ENCODE measurements around the genes CCT6B, SLFN5, PEX12 and TBC1D3B.

GRCh38 chr17:34721954-34722389 is 142.6 kb downstream of the TMEM132E start:
- PRO-cap, 2 experiments = no peak in any of the 2 experiments

DNA sequence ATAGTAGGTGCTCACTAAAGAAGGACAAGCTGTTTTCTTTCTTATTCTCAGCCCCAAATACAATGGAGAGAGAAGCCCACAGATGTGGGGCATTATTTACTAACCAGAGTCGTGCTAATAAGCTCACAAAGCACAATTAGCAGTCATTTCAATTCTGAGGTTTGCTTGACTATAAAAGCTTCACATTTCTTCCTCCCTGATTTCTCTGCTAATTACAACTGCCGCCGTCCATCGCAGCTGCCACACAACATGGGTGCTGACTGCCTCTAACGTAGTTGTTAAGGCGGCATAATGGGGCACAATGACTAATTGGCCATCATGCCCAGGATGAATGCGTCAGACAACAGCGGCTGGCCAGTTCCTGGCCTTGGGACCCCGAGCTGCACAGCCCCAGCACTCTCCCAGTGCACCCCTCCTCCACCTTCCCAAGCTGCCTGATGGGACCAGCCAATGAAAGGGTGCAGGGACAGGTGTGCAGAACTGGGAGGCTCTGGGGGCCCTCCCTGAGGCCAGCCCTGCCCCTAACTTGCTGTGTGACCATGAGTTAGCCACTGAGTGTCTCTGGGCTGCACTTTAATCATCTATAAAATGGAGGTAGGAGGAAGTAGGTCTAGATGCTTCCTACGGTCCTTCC is 109.2 kb downstream of the CCT6B start:
- PRO-cap, 2 experiments = no peak in any of the 2 experiments

GRCh38 chr17:34960903-34961709 is at the start of gene CCT6B:
CCT6B (minus strand) TSS chr17:34961460.
- PRO-cap, 2 experiments = peak in 2 of 2 experiments; most common plus-strand start chr17:34961540 (in 2); most common minus-strand start chr17:34961490 (in 1)

DNA sequence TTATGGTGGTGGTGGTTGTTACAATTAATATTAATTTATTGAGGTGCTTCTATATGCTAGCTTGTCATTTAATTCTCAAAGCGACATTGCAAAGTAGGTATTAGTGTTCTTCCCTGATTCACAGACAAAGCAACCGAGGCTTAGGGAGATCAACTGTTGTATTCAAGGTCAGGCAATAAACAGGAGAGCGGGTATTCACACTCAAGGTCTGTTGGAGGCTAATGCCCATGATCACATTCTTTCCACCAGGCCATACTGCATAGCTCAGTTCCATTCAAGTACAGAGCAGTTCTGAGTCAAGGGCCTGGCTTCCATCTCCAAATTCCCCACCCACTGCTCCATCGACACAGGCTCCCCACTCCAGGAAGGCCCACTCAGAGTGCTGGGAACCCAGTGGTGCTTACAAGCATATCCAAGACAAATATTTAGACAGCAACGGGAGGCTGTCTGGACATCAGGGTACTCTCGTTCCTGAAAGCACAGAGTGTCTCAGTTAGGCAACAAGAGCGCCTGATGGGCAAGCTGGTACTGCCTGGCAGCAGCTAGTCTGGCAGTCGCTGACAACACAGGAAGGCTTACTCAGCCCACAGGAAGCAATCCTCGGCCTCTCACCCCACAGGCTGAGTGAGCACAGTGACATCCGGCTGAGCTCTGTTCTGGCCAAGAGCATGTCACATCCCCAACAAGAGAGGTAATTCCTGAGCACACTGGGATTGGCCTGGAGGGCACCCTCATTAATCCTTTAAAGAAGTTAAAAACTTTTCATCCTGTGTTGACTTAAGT is 40.9 kb downstream of the RFFL start:
- PRO-cap, 2 experiments = no peak in any of the 2 experiments

DNA sequence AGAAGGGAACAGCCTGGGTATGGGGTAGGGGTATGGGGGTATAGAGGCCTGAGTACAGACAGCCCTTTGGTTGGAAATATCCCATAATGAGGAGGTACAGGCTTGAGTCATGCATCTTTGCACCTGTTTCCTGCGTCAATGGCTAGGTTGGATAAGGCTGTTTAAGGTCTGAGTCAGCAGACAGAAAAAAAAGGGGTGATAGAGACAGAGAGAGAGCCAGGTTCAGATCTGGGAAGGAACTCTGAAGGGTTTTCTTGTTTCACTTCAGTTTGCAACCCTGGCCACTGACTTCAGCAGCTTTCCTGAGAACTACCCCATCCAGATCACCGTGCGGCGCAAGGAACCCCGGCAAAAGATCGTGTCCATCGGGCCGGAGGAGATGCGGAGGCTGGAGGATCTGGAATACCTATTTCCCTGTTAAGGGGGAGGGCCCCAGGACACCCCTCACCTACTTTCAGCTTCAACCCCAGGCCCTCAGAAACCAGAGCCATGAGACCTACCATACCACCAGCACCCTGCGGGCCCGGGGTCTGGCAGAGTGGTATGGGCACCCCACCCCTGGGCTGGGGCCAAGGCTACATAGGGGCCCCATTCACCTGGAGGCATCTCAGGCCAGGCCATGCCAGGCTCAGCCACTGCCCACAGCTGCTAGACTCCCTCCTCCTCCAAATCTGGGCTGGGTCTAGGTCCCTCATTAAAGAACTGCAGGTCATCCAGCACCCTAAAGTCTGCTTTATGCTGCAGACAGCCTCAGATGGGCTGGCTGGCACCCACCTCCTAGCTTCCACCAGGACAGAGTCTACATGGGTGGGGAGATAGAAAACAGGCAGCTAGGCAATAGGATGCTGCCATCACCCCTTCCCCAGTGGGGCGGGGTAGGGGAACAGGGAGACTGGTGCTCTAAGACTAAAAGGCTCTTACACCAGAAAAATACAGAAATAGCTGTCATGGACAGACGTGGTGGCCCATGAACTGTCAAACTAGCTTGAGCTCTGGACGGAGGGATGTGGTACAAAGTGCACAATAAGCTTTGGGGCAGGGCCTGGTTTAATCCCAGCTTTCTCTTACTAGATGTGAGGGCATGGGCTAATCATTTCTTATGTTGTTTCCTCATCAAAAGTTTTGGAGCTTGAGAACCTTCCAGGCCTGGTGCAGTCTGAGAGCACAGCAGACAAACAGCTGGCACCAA is 9.0 kb downstream of the FNDC8 start:
- PRO-cap, 2 experiments = no peak in any of the 2 experiments

GRCh38 chr17:35241338-35241955 is 1.4 kb upstream of the SLFN5 start:
- PRO-cap, 2 experiments = no peak in any of the 2 experiments

- PRO-cap, 2 experiments = peak in 2 of 2 experiments; most common plus-strand start chr17:35242262 (in 1); most common minus-strand start chr17:35242489 (in 1)
These were observed 675 bp upstream of the SLFN5 start for GRCh38 chr17:35241983-35242811.

DNA sequence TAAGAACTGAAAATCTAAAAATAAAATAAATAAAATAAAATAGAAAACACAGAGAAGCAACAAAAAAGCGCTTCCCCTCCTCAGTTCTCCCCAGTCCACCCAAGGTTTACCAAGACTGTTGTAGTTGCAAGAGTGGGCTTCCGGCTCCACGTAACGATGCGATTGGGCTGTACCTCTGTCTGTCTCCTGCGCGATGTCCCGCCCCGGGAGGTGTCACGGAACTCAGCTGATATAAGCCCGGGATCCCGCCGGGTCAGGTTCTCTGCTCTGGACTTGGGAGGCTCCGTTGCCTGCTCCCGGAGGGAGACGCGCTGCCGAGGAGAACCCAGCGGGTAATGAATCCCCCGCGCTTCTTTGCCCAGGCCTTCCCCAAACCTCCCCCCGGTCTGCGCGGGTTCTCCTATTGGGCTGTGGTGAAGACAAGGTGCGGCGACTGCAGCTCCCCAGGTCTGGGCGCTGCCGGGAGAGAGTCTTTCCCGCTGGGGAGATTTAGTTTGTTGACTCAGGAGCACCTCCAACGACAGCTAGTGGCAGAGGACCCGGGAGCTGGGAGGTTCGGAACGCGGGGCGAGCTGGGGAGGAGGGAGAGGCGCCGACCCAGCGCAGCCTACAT is at the start of gene SLFN5:
SLFN5 (plus strand) TSS at position 261 of the 613 bp plus-strand sequence.
- PRO-cap, 2 experiments = peak in 2 of 2 experiments; most common plus-strand start position 261 of the sequence (in 2); most common minus-strand start position 97 of the sequence (in 1)

DNA sequence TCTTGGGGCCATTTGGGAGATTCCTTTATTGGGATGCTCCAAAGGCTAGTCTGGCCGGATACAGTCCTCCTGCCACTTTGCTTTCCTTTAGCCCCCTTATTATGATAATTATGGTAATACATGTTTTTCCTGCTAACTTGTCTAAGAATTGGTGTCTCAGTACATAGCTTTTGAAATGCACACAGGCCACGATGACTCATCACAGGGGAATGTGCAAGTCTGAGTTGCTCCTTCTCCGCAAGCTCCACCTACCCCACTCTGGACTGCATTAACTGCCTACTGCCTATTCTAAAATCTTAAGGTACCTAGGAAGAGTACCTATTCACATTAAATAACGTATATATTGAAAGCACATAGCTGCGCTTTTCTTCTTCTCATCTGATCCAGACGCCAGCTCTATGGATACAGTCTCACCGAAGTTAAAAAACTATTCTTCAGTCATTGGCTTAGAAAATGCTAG is 1.3 kb upstream of the SLFN12 start:
- PRO-cap, 2 experiments = no peak in any of the 2 experiments

DNA sequence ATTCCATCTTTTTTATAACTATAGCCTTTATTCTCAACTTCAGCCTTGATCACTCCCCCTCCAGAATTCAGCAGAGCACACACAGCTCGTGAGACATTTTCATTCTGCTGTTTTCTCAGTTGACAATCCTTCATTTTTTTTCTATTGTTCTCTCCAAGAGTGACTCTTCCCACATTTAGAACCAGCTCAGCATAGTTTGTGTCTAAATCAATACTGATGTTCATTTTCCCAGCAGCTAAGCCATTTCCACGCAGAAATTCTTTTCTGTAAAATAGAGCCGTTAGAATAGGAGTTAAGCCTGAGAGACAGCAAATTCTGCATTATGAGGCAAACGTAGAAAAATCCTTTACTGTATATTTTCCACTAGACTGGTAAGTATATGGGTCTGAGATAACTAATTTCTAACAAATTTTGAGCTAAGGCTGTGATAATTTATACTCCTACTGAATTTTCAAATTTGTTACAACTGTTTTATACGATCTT is 31.4 kb upstream of the SLFN13 start:
- PRO-cap, 2 experiments = no peak in any of the 2 experiments

GRCh38 chr17:35533124-35533790 is 4.2 kb downstream of the SLFN12L start:
- PRO-cap, 2 experiments = no peak in any of the 2 experiments

DNA sequence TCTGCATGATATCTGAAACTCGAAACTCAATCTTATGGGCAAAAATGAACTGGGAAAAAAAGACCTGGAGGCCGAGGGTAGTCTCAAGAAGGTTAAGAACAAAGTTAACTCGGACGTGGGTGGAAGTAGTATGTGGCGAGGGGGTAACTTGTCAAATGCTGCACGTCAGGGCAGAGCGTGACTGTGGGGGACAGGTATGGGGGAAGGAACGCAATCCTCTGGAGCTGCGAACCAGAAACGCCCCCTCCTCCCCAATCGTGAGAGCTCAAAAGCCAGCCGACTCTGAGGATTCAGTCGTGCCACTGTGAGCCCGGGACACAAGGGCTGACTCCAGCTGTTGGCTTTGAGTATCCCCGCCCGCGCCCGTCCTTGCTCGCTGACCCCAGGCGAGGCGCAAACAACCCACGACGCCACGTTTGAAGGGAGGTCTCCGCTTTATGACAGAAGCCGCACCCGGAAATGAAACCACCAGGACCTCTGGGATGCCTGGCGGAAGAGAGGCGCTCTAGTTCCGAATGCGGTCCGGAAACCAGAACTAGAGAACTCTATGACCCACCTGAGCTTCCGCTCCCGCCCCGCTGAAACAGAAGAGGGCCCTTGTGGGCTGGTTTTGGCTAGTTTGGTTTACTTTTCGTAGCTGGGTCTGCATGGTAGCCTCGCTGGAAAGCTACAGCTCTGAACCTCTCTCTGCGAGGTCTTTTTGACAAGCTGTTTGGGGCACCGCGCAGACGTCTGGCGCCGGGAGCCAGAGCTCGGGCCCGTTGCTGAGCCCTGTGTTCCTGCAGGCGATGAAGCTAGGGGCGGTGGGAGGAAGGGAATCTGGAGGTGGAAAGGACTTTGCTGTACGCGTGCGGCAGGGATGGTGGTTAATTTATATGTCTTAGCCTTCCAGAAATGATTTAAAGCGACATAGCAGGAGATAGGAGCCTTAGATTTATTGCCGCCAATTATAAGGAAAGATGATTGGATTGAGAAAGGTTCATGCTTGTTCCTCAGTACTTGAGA is at the start of gene PEX12:
PEX12 (minus strand) TSS at position 442 of the 1,005 bp plus-strand sequence.
- PRO-cap, 2 experiments = peak in 2 of 2 experiments; most common plus-strand start position 548 of the sequence (in 1); most common minus-strand start position 439 of the sequence (in 2)

DNA sequence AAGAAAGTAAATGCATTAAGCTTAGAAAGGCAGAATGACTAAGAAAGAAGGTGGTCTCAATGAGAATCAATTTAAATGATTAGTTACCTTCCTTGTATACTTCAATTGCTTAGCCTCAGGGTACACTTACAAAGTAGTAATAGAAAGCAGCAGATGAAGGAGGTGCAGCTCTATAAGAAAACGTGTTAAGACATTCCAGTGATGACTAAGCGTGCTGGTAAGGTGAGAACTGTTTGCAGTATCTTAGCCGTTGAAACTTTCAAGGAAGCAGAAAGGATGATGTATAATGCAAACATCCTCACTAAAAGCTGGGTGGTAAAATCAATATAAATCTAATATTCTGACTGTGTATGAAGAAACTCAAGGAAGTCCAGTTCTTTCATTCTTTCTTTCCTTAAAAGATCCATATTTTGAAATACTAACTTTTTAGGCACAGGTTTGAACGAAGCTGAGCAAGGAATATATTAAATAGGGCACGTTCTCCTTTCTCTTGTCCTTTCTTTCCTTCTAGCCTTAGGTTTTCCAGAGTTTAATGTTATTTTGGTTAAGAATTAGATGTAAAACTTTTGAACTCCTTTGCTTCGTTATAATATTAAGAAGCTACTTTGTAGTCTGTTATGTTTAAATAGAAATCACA is 1.5 kb downstream of the AP2B1 start:
- PRO-cap, 2 experiments = no peak in any of the 2 experiments

- PRO-cap, 2 experiments = no peak in any of the 2 experiments
These were observed 12.6 kb downstream of the C17orf50 start for GRCh38 chr17:35773217-35773659.

GRCh38 chr17:35823963-35824341 is 14.7 kb downstream of the TAF15 start:
- PRO-cap, 2 experiments = no peak in any of the 2 experiments

GRCh38 chr17:36105610-36106282 is 2.1 kb downstream of the CCL4 start:
- PRO-cap, 2 experiments = no peak in any of the 2 experiments

DNA sequence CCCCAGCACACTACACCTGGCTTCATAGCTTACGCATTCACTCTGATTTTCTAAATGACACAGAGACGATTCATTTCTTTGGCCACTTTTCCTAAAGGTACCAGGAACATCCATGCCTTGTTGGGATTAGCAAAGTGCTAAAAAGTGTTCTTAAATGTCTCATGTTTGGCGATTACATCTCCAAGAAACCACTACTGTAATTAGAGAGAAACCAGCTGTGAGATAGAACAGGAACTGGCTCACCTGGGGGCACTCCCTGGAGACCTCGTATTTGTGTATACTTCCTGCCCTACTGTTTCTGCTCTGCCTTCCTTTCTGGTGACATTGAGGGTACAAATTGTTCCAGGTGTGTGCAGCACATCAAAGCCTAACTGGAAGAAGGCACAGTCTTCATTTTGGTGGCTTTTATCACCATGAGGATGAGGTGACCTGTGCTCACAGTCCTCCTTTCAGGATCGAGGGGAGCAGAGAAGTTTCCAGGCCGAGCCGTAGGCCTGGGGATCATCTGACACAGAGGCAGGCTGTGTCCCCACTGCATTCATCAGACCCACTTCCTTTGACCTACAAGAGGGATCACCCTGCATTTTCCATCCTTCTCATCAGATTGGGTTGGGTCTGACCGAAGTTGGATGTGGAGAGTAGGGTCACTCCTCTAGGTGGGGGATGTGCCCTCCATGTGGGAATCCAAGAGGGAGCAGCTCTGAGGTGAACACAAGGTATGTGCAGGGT is 23.7 kb downstream of the CCL4 start:
- PRO-cap, 2 experiments = no peak in any of the 2 experiments

DNA sequence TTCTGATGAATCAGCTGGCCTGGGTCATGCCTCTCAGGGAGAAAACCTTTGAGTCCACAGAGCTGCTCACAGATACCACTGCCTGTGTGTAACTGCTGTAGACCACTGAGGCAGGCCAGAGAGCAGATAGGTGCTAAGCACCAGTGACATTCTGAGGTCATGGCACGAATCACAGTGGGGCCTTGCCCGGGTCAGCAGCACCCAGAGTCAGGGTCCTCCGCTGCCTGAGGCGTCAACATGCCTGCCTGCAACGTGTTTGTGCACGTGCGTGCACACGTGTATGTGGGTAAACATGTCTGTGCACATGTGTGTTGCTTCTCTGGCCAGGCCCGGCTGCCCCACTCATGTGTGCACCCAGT is at the start of gene TBC1D3B:
TBC1D3B (minus strand) TSS at position 153 of the 359 bp plus-strand sequence.
- PRO-cap, 2 experiments = no peak in any of the 2 experiments

DNA sequence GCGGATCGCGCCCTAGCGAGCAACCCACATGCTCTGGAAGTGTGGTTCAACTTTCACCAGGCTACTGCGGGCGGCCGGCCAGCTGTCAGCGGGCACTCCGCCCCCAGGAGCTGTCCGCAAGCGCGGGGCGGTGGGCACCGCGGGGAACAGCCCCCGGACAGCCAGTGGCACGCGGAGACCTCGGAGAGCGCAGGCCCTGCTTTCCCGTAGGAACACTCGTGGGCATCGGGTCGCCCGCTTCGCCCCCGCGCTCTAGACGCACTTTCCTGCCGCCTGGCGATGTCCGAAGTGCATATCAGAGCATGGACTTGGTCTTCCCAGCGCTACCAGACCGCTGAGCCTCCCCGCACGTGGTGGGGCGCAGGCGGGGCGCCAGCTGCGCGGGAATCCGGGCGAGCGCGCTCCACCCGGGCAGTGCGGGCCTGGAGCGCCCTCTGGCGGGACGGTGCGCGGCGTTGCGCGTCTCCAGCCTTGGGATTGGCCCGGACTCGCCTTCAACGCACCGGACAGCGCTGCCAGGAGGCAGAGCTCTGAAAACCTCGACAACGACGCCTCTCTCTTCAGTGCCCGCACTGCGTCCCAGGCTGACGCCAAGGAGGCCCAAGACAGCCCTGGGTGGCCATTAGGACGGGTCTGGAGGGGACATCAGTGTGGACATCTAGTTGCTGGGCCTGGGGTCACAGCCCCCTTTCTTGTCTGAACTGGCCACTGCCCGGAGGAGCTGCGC is 3.6 kb upstream of the ZNHIT3 start:
- PRO-cap, 2 experiments = no peak in any of the 2 experiments

- PRO-cap, 2 experiments = no peak in any of the 2 experiments
These were observed 6.0 kb upstream of the DHRS11 start for GRCh38 chr17:36585625-36586188.

Measured in psoas muscle (tissue), 2 donors.